Measurements from ENCODE around the genes MRPL24 and ETV3.

DNA sequence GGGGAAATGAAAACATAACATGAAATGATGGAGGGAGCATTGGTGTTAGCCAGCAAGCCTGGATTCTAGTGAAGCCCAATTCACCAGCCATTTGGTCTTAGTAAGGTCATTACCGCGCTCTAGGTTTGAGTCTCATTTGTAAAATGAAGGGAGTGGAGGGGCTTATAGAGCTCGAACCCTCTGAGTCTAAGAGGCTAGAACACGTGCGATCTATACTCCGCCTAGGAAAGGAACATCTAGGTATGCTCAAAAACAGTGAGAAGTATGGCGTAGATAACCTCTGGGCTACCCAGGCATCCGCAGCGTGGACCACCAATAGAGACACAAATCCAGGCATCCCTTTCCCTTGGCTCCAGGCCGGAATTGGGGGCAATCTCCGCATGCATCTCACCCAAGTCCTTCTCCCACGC, 378 bp upstream of the METTL25B start:
- PRO-cap = no peak

DNA sequence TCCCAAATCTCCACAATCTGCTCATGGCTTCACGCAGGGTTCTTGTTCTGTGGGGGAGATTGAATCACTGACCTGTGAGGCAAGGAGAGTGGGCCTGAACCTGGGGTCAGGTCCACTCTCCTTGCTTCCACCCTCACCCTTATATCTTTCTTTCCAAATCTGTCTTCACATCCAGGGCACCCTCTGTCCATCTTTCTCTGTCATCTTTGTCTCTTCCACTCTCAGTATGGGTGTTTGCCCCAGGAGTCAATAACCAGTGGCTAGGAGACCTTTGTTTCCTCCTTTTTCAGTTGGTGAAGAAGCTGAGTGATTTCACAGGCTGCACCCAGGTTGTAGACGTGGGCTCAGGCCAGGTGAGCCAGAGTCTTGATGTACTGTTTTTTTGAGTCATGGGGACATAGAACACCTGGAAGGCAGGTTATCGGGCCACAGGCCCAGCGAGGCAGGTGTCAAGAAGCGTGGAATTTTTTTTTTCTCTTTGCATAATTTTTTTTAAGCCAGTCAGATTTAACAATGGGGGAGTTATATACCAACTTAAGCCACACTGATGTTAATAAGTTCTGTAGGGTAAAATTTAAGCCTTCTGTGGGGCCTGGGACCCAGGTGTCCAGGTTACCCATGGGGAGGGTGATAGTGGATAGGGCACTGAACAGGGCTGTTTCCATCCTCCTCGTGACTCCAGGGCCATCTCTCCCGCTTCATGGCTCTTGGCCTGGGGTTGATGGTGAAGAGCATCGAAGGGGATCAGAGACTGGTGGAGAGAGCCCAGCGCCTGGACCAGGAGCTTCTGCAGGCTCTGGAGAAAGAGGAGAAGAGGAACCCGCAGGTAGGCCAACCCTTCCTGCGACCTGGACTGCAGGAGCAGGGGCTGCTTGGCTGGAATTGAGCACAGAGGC, 4.4 kb upstream of the ISG20L2 start:
- PRO-cap = no peak

GRCh38 chr1:156740209-156741236, at the start of gene MRPL24:
Gene MRPL24, minus strand, starts transcription at chr1:156741088.
- PRO-cap = unidirectional peak, minus-strand start at chr1:156740954; bidirectional peak, plus-strand start at chr1:156741417, minus-strand start at chr1:156741061

GRCh38 chr1:156752890-156753504, 1.5 kb upstream of the HDGF start:
- PRO-cap = no peak

GRCh38 chr1:156795677-156796384, 20.8 kb downstream of the SH2D2A start:
- PRO-cap = no peak

DNA sequence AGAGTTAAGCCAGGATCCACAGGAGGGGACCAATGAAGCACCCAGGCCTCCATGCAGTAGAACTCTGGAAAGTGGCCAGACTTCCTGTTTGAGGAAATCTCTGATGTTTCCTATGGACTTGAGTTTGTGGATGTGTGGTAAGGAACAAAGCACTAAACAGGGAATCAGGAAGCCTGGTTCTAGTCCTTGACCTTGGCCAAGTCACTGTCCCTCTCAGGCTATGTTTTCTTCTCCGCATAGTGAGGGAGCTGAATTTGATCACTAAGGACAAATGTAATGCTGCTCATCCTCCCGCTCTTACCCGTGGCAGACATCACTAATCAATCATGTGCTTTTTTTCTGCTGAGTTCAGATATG, 10.1 kb downstream of the SH2D2A start:
- PRO-cap = no peak

DNA sequence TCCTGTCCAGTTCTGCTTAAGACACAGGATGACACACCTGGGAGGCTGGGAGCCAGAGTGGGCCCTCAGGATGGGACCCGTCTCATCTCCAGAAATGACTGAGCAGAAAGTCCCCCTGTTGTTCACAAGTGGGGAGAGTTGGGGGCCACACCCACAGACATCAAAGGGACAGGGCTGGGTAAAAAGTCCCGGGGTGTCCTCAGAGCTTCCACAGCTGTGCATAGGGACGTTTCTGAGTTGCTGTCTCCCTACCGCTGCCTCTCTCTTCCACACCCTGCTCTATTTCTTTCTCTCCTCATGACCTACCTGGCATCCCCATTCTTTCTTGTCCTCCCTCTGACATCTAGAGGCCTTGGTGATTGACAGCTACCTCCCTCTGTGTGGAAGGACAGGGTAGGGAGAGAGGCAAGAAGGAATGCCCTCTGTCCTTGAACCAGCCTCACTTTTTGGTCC, 19.5 kb upstream of the SH2D2A start:
- PRO-cap = no peak

GRCh38 chr1:156914399-156915070, 5.9 kb upstream of the LRRC71 start:
- PRO-cap = no peak

- PRO-cap = no peak
Observed at GRCh38 chr1:156972546-156973278, 52.3 kb downstream of the LRRC71 start.

GRCh38 chr1:157013507-157014326, 31.8 kb downstream of the ARHGEF11 start:
- PRO-cap = no peak

- PRO-cap = unidirectional peak, minus-strand start at chr1:157046362; unidirectional peak, minus-strand start at chr1:157046463
Observed at GRCh38 chr1:157046229-157046700, 723 bp upstream of the ARHGEF11 start.

GRCh38 chr1:157055698-157056109, 10.2 kb upstream of the ARHGEF11 start:
- PRO-cap = no peak

GRCh38 chr1:157119924-157120549, 18.2 kb downstream of the ETV3 start:
- PRO-cap = no peak

DNA sequence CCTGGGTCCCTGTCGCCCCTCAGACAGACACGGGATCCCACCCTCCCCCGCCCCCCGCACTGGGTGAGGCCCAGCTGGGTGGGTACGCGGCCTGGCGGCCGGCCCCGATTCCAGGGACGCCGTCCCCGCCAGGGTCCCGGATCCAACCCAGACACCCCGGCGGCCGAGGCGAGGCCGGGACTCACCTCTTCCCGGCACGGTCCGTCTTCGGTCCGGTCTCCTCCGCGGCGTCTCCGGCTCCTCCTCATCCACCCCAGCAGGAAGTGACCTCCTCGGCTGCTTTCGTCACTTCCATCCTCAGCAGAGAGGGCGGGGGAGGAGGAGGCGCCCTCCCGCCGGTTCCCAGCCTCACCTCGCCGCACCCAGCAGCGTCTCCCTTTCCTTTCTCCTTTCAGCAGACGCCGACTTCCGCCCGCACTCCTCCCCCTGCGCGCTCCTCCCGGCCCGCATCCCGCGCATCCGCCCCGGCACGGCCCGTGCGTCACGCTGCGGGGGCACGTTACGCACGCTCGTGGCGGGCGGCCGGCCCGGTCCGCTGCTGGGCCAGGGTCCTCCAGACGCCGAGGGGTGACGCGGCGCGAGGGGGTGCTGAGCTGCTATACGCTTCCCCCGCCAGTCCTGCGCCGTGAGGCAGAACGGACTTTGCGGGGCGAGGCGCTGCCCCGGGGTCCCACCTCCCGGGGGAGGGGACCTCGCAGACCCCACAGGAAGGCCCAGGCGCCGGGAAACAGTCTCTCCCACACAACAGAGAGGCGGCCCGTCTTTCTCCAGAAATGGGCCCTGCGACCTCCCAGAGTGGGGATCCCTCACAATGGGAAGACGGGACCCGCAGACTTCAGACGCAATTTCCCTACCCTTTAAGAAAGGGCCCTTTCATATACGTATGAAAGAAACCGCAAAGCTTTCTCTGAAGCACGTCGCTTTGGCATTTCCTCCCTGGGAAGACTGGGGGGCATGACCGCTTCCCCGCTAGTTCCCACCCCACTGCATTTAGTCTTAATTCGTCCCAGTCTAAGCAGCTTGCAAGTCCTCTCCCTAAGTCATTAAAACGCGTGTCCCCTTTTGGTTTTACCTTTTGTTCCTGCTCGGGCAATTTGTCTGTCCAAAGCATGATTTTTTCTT, at the start of gene ETV3:
TSS of gene ETV3 (minus strand) at position 265 of the 1,122 bp plus-strand sequence.
- PRO-cap = bidirectional peak, plus-strand start at position 556 of the sequence, minus-strand start at position 265 of the sequence

DNA sequence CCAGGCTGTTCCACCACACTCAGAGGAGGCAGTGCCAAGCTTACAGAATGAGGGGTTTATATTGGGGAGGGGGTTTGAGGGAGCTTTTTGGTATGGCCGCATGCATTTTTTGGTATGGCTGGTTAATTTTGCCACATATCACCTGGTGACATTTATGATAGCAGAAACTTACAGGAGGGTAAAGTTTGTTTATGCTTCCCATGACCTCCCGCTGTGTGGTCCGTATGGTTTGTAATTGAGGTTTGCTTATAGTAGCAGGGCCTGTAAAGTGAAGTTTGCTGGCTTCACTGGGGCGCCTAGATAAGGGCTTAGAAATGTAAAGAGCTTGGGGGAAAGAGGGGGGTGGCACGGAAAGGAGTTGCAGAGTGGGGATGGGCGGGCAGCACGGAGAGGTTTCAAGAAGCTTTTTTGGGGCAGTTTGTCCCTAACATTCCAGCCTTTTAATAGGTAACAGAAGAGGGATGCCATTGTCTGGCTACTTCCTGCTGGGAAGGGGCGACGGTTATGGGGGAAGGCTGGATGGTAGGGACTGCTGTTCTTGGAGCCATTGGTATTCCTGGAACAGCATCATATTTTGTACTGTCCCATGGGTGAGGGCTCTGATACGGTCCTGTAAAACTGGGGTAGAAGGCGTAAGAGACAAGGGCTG, 135.3 kb upstream of the ETV3 start:
- PRO-cap = no peak

GRCh38 chr1:157566403-157567019, 14.2 kb upstream of the FCRL5 start:
- PRO-cap = unidirectional peak, minus-strand start at chr1:157566578

DNA sequence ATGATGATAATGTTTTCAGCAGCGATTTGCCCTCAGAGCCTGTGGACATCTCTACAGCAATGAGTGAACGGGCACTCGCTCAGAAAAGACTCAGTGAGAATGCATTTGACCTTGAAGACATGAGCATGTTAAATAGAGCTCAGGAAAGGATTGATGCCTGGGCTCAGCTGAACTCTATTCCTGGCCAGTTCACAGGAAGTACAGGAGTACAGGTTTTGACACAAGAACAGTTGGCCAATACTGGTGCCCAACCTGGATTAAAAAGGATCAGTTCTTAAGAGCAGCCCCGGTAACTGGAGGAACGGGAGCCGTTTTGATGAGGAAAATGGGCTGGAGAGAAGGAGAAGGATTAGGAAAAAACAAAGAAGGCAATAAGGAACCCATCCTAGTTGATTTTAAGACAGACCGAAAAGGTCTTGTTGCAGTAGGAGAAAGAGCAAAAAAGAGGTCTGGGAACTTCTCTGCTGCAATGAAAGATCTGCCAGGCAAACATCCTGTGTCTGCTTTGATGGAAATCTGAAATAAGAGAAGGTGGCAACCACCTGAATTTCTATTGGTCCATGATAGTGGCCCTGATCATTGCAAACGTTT, 9.3 kb upstream of the FCRL3 start:
- PRO-cap = no peak

DNA sequence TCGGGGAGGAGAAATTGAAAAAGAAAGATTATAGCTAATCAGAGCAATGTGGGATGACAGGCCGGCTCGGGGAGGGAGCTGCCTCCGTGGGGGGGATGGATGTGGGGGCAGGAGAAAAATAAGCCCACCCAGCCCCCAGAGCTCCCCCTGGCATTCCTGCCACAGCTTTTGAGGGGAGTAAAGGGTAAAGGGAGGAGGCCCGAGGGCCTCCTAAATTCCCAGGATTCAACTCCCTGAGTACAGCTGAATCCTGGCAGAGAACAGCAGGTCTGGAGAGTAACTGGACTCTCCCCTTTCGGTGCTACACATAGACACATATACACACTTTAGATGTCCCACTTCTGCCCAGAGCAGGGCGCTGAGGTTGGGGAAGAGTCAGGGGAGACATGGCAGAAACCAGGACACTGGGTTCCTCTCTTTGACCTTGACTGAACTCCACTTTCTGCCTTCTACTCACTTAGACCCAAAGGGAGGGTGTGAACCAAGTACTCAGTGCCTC, 3.0 kb downstream of the KIRREL1 start:
- PRO-cap = no peak

DNA sequence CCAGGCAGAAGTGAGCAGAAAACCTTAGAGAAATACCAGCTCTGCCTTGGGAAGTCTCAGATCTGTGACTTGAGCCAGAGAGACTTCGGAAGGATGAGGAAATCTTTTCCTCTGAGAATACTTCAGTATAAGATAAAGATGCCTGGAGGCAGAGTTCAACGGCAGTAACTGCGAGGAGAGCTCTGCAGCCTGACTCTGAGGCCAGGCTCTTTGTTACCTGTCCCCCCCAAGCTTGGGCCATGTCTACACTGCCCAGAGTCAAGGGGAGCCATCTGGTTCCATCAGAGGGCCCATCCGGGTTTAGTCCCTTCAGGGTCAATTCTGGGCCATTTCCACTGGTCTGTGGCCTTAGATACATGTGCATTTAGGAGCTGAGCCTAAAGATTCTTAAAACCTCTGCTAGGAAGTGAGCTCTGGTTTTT, 8.6 kb downstream of the KIRREL1 start:
- PRO-cap = no peak

DNA sequence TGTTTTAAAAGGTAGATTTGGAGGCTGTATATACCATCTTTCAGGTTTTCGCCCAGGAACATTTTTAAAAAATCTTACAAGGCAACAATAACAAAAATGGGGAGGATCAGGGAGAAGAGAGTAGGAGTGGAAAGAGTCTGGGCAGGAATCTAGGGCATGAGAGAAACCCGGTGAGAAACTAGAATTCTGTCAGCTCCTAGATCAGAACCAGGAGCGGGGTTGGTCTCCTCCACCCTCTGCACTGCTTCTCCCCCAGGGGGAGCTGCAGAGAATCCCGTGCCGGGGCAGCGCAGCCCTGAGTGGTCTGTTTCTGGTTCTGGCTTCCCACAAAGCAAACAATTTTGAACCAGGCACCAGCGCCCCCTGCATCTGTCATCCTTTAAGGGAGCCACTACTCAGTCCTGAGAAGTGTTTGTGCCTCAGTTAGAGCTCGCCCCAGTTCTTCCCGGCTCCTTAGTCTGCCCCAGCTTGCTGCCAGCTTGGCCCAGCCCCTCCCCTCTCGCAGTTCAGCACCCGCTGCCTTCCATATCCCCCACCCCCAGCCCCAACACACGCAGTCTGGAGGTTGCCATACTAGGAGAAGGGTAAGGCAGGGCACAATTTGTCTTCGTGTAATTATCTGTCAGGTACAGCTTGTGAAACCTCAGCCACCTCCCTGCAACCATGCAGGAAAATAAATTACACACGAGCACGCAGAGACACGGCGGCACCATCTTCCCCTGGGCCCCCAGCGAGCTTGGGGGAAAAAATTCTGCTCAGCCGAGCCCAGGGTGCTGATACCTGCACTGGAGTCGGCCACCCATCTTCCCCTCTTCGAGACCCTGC, 10.2 kb downstream of the SMIM42 start:
- PRO-cap = unidirectional peak, plus-strand start at position 550 of the sequence